Mesenteric fat pad (tissue), 1 donor: ENCODE measurements around a stretch of chr12.

DNA sequence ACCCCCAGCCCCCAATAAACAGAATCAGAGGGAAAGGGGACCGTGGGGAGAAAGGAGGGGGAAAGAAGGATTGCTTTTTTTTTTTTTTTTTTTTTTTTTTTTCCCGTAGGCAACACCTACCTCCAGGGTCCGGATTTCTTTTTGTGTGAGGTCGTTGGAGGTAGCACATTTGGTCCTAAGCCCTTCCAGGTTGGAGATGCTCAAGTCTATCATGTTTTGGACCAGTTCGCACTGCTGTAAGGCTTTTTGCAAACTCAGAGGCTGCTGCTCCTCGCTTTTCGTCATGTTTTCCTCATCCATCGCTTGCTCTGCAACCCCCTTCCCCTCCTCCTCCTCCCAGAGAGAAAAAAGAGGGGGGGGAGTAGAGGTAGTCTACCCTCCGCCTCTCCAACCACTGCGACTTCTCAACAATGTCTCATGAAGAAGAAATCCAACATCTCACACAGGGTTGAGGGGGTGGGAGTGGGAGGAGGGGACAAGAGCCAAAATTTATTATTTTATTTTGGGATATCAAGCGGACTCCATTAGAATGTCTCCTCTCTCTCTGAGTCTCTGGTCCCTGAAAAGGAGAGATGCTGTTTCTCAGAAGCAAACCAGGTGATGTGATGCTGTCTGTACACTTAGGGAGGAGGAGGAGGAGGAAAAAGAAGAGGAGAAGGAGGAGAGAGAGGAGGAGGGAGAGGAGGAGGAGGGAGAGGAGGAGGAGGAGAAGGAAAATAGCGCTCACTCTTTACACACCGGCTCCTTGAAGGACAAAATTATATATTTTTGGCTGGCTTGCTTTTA, 641 bp downstream of the KSR2 start:
- PRO-cap = no peak

GRCh38 chr12:118034703-118035883, 18.6 kb downstream of the RFC5 start:
- PRO-cap = no peak

DNA sequence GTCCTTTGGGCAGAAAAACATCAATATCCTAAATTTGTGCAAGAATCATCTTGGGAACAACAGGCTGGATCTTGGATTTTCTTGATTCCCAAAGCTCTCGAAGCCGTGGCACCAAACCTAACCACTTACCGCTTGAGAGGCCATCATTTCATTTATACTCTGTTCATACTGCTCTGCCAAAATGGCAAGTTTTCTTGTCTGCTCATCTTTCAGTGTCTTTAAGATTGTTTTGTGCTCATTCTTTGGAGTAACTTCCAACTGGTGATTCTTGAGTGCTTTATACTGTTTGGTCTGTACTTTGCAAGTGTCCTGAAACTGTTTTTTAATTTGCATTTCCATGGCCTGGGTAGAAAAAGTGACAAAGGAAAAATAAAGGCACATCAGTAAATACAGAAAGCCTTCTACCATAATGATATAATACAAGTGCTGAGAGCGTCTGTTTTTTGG, 24.1 kb downstream of the PEBP1 start:
- PRO-cap = no peak

DNA sequence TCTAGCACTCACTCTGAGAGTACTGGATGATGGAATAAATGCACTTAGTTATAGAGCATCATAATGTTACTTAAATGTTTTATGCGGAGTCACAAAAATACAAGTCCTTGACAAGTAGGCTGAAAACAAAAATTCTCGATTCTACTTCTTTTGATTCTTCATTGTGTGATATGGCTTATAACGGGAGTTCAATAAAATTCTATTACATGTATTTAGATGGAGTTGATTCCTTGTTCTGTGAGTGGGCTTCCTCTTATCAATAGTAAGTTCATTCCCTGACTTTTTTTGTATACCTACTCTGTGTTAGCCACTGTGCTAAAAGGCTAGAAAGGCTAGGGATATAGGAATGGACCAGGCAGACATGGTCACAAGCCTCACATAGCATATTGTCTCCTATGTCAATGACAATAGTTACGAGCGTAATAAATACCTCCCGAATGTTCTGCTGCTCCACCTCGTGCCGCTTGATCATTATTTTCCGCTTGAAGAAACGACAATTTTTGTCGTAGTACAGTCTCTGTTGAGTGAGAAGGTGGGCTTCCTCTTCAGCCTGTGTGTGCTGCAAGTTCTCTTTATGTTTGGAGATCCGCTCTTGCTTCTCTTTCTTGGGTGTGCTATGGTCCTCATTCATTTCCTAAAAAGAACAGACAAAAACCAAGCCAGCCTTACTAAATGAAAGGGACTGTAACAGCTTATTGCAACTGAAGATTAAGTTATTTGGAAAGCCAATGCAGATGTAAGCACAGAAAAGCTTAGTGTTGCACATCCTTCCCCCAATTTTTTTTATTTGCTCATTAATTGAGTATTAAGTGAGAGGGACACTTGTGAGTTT, 36.3 kb downstream of the PEBP1 start:
- PRO-cap = no peak

GRCh38 chr12:118181264-118181833, 45.4 kb downstream of the PEBP1 start:
- PRO-cap = no peak

- PRO-cap = no peak
These were observed 370 bp downstream of the CCDC60 start for GRCh38 chr12:119334850-119335348.

- PRO-cap = no peak
These were observed 6.5 kb downstream of the CCDC60 start for GRCh38 chr12:119341048-119341343.

DNA sequence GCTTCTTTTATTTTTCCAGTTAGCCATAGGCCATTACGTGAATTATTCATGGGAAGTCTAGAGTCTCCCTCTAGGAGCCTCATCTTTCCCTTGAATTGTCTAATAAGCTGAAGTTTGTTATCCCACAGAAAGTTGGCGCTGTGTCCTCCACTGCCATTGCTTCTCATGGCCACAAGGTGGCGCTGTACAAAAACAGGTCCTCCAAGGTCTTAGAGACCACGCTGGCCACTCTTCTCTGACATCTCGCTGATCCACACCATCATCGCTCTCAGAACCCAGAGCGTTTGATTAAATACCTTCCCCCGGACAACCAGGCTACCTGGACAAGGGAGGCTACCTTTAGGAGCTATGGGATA, 109.9 kb downstream of the CCDC60 start:
- PRO-cap = no peak

GRCh38 chr12:119613157-119613777, 19.7 kb downstream of the TMEM233 start:
- PRO-cap = no peak

DNA sequence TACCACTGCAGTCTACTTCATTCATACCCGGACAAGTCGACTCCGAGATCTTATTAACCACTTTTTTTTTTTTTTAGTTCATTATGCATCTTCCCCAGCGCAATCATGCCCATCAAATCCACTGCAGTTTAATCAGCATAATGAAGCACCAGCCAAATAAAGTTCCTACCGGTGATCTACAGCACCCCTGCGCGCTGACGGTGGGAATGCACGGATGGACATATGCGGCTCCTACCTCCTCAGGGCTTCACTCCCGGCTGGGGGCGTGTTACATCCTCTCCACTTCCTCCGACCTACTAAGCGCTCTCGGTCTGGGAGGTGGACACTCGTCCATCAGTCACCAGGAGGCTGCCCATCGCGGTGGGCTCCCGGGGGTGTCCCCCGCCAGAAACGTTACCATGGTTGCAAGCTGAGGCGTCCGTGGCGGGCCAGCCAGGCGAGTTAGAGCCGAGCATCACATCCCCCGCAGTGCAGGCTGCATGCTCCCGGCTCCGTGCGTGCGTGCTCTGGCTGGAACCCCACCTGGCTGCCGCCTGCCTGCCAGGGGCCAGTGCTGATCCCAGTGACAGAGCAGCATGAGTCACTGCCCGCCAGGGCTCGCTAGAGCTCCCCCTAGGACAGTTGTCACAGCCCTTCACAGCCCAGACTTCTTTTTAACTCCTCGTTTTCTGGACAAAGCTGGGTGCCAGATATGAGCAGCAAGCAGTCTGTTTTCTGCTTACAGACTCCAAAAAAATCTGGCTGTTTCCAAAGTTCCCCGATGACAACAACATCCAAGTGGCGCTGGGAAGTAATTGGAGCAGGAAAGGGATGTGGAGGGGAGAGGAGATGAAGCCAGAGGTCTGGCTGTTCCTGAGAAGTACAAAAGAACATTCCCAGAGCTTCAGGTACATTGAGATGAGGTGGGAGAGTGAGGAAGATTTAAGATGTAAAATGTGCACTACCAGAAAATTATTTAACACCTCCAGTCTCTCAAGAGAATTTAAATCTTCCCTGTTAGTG, 72.9 kb downstream of the CIT start:
- PRO-cap = no peak

DNA sequence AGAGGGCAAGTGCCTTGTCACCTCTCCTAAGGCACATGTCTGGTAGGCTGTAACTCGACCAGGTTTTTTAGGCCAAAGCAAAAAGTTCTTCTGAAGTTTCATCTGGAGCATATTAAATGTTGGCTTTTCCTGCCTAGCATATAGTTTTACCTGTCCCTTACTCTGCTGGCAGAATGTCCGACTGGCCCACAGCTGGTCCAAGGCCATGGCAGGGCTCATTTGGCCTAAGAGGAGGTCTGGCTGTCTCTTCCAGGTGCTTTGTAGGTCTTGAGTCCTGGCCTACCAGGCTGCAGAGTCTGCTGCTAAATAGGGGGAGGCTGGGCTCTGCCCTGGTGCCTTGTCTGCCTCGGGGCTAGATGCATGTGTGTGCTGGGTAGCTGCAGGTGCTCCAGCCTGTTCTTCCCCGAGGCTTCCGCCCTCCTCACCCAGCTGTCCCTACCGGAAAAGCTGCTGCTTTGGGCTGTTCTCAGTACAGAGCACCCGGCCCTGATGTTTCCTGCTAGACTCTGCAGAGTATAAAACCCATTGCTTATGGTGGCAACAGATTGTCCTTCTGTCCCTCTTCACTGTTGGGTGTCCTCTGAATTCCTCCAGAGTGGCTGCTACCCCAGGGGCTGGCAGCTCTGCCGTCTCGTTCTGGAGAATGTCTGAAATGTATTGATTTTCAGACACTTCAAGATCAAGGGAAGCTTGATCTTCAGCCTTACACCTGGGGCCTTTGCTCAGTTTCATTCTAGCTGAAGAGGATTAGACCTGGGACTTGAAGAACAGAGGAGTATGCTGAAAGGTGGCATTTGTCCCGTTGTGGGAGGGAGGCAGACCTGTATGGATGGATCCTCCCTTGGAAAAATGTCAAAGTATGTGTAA, 37.7 kb downstream of the RAB35 start:
- PRO-cap = no peak

DNA sequence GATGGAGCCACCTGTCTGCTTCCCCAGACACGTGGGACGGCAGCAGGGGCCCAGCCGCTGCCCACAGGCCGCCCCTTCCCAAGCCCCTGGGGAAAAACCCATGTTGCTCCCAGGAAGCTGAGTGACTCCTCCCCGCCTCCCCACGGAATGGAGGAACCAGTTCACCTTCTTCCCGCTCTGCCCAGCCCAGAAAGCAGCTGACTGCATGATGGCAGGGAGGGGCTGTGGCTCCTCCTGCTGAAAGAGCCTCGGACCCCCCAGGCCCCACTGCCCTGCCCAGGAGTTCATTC, 14.9 kb downstream of the RAB35 start:
- PRO-cap = no peak

DNA sequence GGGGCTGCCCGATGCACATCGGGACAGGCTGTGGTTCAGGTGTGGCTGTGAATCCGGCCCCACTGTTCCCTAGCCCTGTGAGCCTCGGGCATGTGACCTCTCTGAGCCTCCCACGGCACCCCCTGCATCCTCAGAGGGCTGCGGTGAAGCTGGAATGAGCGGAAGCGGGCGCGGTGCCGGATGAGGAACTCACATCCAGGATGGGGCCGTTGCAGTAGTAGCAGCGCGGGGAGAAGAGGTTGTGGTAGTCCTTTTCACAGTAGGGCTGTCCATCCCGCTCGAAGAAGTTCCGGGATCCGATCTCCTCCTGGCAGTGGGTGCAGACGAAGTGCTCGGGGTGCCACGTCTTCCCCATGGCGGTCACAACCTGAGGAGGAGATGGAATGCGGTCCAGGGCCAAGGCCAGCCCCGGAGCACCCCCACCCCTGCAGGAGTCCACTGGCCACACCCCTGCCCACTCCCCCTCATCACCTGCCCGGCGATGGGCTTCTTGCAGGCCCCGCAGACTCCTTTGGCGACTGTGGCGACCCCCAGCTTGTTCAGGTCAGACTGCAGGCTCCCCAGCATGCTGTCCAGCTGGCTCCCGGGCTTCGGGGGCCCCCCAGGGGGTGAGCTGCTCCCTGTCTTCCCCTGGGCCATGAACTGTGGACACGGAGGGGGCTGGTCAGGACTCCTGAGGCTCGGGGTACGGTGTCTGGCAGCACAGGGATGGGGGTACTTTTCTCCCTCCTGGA, 13.9 kb upstream of the RPLP0 start:
- PRO-cap = no peak

DNA sequence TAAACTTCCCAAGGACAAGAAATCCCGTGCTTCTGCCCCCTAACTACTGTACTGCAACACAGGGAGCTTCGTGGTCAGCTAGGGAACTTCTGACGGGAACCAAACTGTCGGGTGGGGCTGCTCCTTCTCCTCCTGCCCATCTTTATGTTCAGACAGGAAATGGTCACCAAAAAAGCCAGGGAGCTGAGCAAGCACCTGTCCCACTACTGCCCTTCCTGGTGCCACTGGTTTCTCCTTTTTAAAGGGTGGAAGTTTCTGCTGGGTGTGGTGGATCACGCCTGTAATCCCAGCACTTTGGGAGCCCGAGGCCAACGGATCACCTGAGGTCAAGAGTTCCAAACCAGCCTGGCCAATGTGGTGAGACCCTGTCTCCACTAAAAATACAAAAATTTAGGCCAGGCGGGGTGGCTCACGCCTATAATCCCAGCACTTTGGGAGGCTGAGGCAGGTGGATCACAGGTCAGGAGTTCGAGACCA, 26.6 kb downstream of the PXN start:
- PRO-cap = no peak

DNA sequence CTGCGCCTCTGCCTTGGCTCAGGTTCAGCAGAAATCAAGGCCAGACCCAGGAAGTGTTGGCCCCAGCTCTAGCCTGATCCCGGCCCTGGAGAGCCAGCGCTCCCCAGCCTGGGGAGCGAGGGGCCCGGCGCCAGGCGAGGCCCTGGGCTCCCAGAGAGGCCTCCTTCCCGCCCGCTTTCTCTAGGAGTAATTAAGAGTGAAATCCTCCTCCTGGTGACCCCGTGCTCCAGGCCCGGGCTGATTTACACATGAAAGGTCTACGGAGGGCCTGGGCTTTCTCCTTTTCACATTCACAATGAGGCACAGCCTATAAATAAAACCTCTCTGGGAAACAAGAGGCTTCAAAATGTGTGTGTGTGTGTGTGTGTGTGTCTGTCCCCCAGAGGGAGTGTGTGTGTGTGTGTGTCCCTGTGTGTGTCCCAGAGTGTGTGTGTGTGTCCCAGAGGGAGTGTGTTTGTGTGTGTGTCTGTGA, 23.9 kb upstream of the COX6A1 start:
- PRO-cap = no peak

DNA sequence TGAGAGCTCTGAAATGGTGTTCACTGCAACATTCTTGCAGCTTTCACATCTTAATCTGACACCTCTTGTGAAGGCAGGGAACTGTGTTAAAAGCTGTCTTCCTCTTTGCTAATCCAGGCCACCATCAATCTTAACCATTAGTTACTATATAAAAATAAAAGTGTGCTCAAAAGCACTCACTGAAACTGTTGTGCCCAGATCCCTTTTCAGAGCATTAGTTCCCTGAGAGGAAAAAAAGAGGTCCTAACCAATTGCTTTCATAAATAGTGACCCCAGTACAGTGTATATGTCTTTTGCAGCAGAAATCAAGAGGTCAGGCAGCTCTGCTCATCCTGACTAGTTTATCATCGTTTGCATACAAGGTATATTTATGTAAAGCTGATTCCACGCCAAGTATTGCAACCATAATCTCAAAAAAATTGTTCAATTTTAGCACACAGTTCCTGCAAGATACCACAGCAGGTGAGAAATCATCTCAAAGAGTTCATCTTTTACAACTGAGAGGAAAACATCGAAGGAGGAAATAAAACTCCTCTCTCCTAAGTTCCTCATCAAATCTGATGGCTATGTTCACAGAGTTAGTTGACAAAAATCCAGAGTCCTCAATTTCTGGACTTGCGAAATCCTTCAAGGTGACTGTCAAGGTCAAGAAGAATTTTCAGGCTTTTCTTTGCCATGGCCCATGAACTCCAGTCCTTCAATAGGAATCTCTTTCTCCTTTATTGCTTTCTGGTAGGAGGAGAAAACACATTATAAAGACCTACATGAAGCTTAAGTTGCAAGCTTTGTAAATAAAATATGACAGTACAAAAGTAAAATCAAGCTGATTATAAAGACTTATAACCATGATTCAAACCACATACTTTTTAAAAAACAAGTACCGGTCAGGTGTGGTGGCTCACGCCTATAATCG, 1.7 kb downstream of the TRIAP1 start:
- PRO-cap = no peak

DNA sequence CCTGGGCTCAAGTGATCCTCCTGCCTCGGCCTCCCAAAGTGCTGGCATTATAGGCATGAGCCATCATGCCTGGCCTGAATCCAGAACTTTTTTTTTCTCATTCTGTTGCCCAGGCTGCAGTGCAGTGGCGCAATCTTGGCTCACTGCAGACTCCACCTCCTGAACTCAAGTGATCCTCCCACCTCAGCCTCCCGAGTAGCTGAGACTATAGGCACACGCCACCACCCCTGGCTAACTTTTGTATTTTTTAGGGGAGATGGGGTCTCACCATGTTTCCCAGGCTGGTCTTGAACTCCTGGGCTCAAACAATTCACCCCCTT, 6.3 kb downstream of the GATC start:
- PRO-cap = no peak

GRCh38 chr12:120454865-120455628, 8.8 kb downstream of the GATC start:
- PRO-cap = no peak

- PRO-cap = no peak
These were observed 22.8 kb downstream of the RNF10 start for GRCh38 chr12:120556654-120557671.

DNA sequence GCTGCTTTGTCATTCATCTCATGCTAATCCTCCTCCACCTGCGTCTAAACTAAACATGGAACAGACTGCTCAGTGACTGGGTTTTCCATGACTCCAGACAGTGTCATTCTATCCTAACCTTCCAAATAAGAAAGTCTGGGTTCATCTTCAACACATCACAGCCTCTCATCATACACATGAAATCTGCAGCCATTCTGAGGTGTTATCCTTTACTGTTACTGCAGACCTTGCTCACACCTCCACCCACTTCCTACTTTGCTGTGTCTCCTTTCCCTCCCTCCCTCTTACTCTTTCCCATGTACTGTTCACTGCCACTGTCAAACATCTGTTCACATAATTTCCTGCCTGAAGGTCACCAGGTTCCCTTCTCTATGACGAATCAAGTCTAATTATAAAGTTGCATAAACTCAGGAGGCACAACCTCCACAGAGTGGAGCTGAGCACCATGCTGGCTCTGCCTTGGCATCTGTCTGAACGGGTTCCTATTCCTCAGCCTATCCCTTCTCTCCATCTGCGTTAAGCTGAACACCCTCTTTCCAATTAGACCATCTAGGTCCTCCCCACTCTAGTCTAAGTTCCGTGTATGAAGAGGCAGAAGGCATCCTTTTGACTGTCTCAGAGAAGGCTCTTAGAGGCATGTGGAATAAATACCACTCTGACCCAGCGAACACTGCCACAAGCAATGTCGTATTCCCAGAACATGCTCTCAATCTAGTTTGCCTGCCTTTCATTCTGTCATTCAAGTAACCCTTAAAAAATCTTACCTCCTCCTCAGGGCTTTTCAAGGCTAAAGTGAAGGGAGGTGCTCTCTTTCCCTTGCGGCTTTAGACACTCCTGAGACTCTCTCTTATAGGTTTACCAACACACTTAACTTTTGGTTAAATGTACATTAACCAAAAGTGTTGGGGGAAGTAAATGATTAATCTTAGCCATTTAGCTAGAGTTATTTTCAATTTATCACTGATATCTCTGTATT, 48.7 kb downstream of the ACADS start:
- PRO-cap = no peak